Renal cortical epithelial cell (primary cell): ENCODE results near the gene HKDC1.

DNA sequence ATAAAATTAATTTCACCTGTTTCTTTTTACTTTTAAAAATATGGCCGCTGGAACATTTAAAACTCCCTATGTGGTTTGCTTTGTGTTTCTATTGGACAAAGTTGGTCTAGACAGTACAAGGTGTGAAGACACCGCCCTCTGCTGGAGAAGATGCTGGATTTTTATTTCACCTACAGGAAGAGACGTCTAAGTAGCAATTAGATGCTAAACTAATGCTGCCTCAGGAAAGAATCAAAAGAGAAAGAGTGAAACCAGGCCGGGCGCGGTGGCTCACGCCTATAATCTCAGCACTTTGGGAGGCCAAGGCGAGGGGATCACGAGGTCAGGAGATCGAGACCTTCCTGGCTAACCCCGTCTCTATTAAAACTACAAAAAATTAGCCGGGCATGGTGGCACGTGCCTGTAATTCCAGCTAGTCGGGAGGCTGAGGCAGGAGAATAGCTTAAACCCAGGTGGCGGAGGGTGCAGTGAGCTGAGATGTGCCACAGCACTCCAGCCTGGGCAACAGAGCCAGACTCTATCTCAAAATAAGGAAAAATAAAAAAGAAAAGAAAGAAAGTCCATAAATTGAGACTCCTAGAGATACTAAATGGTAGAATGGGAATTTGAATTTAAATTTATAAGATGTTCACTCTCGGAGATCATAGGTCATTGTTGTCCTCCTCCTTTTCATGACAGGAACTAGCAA is 5.6 kb downstream of the SRGN start:
- RRBS: no CpG with 5 or more reads among the region's 16 CpGs

GRCh38 chr10:69219847-69220469 is at the start of gene HKDC1:
HKDC1 (plus strand) TSS chr10:69220332.
- RRBS: 2% methylated on average over 4 of the region's 9 CpGs

GRCh38 chr10:69220470-69220910 is 358 bp downstream of the HKDC1 start:
- RRBS: no CpG with 5 or more reads among the region's 9 CpGs

GRCh38 chr10:69225078-69225786 is 5.1 kb downstream of the HKDC1 start:
- RRBS: 28% methylated on average over 2 of the region's 13 CpGs

DNA sequence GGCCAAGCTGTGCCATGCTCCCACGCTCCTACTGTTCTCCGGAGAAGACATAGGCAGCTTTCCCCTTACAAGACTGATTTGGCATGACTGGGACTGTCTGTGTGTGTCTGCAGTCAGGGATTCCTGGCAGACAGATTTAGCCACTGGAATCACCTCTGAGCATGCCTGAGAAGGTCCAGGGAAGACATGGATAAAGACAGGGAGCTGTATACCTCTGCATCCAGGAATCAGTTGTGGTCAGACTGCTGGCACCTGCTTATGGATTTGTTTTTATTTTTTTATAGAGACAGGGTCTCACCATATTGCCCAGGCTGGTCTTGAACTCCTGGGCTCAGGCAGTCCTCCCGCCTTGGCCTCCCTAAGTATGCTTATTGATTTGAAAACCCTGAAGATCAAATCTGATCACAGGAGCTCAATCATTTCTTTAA is 5.1 kb downstream of the HK1 start:
- RRBS: no CpG with 5 or more reads among the region's 3 CpGs

- RRBS: 59% methylated on average over 3 of the region's 18 CpGs
Measured at GRCh38 chr10:69334999-69335753, 16.5 kb downstream of the HK1 start.

GRCh38 chr10:69364683-69364972 is 46.0 kb downstream of the HK1 start:
- RRBS: no CpG with 5 or more reads among the region's 3 CpGs

DNA sequence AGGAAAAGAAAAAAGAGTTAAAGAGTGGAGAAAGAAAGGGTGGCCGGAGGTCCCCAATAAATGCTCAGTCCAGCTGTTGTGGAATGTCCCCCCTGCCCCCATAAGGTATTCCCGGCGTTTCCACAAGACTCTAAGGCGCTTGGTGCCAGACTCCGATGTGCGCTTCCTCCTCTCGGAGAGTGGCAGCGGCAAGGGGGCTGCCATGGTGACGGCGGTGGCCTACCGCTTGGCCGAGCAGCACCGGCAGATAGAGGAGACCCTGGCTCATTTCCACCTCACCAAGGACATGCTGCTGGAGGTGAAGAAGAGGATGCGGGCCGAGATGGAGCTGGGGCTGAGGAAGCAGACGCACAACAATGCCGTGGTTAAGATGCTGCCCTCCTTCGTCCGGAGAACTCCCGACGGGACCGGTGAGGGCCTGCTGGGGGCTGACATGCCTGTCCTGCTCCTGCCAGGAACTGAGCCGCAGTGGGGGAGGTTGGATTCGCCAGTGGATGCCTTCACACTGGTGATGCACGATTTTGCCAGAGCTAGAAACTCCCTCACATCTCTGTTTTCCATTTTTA is 34.3 kb downstream of the TACR2 start:
- RRBS: 83% methylated on average over 1 of the region's 25 CpGs

DNA sequence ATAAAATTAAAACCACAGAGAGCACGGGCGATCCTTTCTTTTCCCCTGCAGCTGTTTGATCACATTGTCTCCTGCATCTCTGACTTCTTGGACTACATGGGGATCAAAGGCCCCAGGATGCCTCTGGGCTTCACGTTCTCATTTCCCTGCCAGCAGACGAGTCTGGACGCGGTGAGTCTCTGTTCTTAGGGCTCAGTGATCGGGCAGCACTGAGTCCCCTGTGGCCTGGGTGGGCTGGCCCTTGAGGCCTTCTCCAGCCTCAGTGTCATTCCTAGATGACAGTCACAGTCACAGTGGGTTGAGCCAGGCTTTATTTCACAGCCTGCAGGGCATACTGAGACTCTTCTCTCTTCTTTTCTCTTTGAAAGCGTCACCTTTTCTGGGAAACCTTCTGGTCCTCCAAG is 32.0 kb downstream of the TACR2 start:
- RRBS: no CpG with 5 or more reads among the region's 8 CpGs

GRCh38 chr10:69411202-69411925 is 5.4 kb downstream of the TACR2 start:
- RRBS: no CpG with 5 or more reads among the region's 7 CpGs

DNA sequence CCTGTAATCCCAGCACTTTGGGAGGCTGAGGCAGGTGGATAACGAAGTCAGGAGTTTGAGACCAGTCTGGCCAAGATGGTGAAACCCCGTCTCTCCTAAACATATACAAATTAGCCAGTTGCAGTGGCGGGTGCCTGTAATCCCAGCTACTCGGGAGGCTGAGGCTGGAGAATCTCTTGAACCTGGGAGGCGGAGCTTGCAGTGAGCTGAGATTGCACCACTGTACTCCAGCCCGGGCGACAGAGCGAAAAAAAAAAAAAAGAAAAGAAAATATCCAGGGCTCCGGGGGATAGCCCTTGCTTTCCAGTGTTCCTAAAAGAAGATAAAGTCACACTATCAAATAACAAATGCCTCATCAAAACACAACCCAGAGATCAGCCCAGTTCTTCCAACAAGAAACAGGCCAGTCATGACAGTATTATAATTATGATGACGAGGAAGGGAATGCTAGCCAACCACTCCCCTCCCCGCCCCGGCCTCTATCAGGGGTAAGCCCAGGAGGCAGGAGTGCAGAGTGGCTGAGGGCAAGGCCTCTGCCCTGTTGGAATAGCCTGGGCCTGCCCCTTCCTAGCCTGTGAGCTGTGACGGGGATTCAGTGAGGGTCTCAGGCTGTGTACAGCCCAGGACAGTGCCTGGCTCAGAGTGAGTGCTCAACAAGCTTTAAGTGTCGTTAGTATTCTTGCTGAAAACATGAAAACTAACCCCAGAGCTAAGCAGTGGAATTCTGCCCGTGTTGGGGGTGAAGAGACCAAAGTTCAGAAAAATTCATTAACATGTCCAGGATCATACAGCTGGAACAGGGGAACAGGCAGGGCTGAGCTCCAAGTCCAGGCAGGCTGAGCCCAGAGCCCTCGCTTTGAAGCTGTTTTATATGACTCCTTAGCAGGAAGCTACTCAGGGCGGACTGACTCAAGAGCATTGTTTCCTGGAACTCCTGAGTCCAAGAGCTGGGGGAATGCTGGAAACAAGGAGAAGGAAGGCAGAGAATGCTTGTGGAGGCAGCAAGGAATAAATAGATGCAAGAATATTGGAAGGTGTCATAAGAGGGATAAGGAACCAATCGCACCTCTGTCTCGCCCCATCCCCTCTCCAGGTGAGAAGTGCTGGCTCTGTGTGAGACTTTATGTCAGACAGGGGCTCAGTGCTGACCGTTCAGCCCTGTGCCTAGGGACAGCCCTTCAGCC is 54.4 kb downstream of the FAM241B start:
- RRBS: no CpG with 5 or more reads among the region's 20 CpGs

DNA sequence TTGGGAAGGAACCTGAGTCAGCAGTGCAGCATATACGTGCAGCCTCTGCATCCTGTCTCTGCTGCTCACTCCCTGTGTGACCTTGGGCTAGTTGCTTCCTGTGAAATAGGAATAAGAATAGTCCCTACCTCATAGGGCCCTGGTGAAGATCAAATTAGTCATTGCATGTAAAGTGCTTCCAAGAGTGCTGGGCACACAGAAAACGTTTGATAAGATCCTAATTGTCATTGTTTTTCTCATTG is 73.3 kb upstream of the COL13A1 start:
- RRBS: no CpG with 5 or more reads among the region's 2 CpGs

- RRBS: 3% methylated on average over 7 of the region's 85 CpGs
Measured at GRCh38 chr10:69802277-69803091, 778 bp downstream of the COL13A1 start.

DNA sequence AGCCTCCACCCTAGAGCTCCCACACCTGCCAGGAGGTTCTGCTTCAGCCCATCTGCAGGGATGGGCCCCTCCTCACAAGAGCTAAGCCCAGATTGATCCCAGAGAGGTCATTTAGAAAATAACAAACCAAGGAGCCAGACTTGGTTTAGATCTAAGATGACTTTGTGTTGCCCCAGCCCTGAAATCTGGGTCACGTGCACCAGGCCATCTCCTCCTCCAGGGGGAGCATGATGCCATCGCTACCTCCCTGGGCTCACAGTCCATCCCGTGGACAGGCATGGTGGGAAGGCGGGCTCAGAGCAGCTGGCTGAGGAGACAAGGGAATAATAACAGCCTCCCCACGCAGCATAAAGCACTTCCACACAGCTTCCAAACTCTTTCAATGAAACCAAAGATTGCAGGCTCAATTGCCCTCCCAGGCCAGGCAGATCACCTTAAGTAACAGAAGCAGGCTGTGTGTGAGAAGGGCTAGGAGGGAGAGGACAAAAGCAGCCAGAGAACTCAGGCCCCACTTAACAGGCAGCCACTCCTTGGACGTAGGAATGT is 99.9 kb downstream of the COL13A1 start:
- RRBS: no CpG with 5 or more reads among the region's 6 CpGs

DNA sequence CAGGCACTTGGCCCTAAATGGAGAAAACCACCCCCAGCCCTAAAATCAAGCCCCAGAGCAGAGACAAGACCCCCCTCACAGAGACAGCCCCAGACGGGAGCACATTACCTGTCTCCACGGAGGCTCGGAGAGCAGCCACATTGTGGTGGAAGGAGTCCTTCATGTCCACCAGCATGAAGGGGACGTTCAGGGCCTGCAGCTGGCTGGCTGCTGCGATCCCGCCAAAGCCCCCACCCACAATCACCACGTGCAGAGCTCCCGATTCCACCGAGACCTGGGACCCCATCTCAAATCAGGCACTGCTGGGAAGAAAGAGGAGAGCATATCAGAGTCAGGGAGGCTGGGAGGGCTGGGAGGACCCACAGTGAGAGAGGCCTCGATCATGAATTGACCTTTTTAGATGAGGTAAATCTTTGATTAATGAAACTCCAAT is 8.8 kb downstream of the AIFM2 start:
- RRBS: no CpG with 5 or more reads among the region's 10 CpGs

DNA sequence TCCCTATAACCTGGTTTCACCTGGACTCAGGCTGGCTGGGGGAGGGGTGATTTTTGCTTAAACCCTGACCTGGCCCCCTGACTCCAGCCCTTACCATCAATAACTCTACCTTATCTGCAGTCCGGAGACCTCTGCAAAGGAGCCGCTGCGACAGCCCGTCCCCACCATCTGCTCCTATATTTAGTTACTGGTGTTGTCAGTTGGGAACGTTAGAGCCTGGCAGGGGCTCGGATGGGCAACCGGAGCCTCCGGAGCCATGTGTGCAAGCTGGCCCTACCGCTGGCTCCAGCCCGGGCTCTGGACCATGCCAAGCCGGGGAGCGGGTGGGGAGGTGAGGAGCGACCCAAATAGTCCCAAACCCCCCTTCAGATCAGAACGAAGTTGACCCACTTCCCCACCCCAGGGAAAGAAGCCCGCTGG is 1.0 kb downstream of the LRRC20 start:
- RRBS: 8% methylated on average over 3 of the region's 15 CpGs

GRCh38 chr10:70404648-70405123 is 741 bp downstream of the EIF4EBP2 start:
- RRBS: 5% methylated on average over 7 of the region's 35 CpGs

DNA sequence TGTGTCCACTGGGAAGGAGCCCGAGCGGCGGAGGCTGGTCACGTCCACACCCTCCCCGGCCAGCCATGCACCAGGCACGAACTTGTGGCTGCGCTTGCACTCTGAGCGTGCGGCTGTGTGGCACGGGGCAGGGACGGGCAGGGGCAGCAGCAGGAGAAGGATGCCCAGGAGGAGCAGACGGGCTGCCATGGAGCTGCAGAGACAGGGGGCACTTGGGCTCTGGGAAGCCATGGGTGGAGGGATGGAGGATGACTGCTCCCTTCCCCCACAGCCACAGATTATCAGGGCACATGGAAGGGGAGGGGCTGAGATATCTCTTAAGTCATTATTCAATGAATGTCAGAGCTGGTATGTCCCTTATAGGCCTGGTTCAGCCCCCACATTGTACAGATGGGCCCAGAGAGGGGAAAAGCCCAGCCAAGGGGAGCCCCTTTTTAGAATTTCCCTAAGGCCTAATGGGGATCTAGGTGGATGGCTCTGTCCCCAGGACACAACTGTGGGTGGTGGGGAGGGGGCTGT is 1.8 kb downstream of the PRF1 start:
- RRBS: no CpG with 5 or more reads among the region's 12 CpGs

DNA sequence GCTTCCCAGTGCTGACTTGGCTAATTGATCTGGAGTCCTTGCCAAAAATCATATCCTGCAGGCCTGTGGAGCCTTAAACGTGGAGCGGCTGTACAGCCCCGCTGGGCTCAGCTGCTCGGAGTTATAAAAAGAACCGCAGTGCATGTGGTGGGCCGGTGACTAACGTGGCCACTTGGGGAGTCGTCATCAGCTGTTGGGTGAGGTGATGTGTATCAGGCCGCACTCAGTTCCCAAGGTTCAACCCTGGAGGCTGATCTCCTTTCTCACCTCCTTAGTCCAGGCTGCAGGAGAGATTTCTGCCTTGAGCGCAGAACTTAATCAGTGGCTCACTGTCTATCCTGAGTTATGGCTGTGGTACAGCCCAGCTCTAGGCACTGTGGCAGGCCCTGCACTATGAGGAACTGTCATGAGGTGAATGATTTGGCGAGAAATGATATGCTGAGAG is 19.0 kb upstream of the ADAMTS14 start:
- RRBS: no CpG with 5 or more reads among the region's 11 CpGs

DNA sequence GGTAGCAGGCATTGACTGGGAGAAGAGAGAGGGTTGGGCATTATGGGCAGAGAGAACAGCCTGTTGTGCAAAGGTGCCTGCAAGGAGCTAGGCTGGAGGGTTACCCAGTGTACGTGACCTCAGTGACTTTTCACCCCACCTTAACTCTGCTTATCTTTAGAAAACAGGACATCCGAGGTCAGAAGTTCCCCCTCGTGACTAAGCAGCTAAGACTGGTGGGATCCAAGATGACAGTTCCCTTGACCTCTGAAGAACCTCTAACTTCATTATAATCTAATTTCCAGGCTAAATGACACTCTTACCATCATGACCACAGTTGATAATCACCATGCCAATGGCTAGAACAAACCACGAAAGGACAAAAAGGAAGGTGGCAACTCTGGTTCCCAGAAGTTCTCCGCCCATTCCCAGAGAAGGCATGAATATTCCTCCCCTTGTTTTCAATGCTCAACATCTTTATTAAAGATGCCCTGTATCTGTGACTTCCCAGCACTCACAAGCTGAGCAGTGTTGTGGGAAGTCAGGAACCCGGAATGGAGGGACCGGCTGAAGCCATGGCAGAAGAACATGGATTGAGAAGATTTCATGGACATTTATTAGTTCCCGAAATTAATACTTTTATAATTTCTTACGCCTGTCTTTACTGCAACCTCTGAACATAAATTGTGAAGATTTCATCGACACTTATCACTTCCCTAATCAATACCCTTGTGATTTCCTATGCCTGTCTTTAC is 4.9 kb upstream of the ADAMTS14 start:
- RRBS: no CpG with 5 or more reads among the region's 10 CpGs